ENCODE data around the genes VWA5B2 and MAGEF1.

GRCh38 chr3:184183250-184184408, 2.4 kb upstream of the ABCF3 start:
- PRO-cap, result no peak

DNA sequence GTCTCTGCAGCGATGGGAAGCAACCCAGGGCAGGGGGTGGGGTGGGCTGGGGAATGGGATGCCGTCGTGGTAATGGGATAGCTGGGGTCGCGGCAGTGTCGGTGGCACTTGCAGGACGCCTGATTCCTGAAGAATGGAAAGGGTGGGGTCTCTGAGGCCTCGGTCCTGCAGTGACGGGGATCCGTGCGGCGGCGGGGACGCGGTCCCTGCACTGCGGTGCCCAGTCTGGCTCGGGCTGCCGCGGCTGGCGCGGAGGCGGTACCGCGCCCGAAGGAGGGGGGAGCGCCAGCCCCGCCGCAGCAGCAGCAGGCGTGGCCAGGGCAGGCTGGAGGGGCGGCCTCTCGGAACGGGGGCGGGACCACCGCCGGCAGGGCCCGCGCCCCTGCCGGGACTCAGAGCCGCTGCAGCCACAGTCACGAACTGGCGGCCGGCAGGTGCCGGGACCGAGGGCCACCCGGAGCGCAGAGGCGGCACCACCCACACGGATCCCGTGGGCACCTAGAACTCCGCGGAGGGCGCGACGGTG, at the start of gene VWA5B2:
TSS of gene VWA5B2 (plus strand) at position 395 of the 526 bp plus-strand sequence.
- PRO-cap, result bidirectional peak, plus-strand start at position 395 of the sequence, minus-strand start at position 213 of the sequence

DNA sequence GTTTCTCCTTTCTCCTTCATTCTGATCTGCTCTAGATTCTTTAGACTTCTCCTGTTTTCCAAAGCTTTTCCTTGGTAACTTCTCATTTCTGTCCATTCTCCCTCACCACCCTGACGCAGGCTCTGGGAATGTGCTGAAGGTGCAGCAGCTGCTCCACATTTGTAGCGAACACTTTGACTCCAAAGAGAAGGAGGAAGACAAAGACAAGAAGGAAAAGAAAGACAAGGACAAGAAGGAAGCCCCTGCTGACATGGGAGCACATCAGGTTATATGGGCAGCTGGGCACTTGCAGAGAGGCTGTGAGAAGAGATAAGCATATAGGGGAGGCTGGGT, 7.2 kb downstream of the PSMD2 start:
- PRO-cap, result no peak

- PRO-cap, result no peak
These were observed 3.1 kb downstream of the EIF4G1 start for GRCh38 chr3:184317610-184317871.

GRCh38 chr3:184346369-184347124, 9.1 kb downstream of the FAM131A start:
- PRO-cap, result no peak

DNA sequence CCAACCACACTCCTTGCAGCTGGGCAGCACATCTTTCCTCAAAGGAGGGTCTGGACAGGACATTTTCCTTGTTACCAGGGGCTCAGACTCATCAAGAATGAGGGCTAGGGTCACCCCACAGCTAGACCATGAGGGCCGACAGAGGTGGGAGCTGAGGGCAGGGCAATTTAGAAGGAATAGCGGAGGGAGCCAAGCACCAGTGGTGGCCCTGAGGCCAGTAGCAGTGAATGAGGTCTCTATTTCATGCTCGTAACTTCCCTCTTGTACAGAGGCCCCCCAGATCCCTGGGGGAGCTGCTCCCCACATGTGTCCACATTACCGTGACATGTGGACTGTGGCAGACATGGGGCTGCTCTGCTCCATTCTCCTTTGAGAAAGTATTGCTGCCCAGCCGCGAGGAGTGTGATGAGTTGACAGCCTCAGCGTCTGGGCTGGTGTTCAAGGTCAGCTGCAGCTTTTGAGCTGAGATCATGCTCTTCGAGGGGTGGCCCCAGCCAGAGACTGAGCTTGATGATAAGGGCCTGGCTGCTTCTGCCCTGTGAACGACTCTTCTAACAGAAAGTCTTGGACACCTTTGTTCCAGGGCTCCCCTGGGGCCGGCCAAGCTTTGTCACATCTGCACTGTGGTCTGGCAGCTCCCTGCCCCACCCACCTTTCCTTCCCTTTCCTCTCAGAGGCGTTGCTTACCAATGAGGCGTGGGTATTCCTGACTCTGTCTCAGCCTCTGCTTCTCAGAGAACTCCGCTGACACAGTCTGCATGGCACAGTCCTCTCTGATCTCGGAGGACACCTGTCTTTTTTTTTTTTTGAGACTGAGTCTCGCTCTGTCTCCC, 86.5 kb downstream of the CHRD start:
- PRO-cap, result no peak

GRCh38 chr3:184525268-184526412, 35.9 kb upstream of the EPHB3 start:
- PRO-cap, result bidirectional peak, plus-strand start at chr3:184525517, minus-strand start at chr3:184525524

- PRO-cap, result no peak
These were observed 14.5 kb upstream of the EPHB3 start for GRCh38 chr3:184546987-184547641.

- PRO-cap, result unidirectional peak, minus-strand start at chr3:184549951; unidirectional peak, minus-strand start at chr3:184549989
These were observed 11.8 kb upstream of the EPHB3 start for GRCh38 chr3:184549732-184550258.

DNA sequence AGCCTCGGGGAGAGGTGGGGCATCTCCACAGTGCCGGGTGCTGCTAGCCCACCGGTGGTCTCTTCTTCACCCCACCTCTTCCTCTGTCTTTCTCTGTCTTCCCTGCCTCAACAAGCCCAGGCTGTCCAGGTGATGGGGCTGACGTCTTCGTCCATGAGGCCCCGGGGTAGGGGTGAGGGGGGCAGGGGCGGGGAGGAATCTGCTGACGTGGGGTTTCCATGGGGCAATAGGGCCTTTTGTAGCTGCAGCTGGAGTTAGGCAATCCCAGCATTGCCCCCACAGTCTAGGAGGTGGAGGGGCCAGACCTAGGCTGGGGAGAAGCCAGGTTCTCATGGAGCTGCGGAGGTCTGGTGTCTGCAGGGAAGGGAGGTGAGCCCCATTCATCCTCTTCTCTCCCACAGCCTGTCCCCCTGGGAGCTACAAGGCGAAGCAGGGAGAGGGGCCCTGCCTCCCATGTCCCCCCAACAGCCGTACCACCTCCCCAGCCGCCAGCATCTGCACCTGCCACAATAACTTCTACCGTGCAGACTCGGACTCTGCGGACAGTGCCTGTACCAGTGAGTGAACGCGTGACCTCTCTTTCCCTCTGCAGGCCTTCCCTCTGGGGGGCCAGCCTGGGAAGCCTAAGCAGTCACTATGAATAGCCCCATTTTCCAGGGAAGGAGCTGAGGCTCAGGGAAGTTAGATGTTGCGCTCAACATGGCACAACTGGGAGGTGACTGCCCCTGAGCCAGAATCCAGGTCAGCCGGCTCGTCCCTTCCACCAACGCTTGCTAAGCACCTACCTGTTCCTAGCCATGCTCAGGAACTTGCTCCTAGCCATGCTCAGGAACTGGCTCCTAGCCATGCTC, 14.1 kb downstream of the EPHB3 start:
- PRO-cap, result no peak

DNA sequence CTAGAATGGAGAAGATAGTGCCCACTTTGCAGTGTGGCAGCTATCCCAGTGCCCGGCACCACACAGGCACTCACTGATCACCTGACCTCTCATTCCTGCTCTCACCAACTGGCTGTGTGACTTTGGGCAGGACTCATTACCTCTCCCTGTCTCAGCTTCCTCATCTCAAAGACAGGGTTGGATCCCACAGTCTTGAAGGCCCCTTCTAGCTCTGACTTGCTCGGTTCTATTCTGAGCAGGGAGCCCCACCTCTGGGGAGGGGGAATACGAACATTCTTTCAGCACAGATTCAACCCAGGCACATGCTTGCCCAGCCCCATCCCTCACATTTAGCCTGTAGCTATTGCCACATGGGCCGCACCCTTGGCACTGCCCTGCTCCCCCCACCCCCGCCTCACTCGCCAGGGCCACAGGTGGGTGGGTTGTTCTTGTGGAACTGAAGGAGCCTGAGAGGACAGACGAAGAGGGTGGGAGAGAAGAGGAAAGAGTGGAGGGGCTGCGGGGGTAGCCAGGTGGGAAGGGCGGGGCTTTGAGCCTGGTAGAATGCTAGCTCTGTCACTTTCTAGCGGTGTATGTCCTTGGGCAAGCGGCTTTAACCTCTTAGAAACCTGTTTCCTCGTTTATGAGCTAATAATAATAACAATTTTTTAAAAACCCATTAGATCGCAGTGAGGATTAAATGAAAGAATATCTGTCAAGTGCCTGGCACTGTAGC, 39.4 kb downstream of the EPHB3 start:
- PRO-cap, result no peak

DNA sequence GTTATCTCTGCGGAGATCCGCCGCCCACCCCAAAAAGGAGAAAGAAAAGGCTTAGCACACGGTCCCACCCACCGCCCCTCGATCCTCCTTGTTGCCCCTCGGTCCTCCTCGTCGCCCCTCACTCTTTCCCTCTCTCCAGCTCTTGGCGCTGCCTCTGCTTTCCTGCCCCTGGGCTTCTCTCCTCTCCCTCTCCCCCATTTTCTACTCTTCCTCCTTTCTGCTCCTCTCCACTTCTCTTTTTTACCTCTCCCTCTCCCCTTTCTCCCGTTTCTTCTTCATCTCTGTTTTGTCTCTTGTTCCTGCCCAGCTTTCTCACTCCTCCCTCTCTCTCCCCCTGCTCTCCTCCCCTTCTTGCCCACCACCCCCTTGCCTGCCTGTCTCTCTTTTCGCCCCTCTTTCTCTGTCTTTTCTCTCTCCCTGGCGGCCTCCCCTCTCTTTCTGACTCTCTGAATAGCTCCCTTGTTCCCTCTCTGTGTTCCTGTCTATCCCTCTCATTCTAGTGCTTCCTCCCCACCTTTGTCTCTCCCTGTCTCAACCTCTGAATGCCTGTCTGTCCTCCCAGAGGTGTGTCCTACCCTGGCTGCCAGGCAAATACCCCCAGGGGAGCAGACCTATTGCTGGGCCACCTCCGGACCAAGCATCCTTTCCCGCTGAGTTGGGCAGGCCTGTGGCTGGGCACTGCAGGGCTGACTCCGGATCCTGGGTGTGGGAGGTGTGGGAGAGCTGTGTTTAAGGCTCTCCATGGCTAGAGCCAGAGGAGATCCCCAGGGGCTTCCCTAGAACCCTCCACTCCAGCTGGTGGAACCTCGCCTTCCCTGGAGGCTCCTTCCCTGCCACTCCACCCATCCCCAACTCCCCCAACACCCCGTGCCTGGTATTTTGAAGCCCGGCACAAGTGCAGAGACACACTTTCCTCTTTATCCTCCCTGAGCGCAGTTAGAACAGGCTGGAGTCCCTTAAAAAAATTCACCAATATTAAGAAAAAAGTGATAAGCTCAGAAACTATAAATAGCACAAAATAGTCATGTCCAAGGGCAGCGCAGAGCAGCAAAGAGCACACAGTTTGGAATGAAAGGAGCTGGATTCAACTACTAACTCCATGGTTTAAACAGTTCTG, 41.1 kb downstream of the EPHB3 start:
- PRO-cap, result no peak

- PRO-cap, result no peak
These were observed 55.5 kb downstream of the MAGEF1 start for GRCh38 chr3:184656455-184656665.

DNA sequence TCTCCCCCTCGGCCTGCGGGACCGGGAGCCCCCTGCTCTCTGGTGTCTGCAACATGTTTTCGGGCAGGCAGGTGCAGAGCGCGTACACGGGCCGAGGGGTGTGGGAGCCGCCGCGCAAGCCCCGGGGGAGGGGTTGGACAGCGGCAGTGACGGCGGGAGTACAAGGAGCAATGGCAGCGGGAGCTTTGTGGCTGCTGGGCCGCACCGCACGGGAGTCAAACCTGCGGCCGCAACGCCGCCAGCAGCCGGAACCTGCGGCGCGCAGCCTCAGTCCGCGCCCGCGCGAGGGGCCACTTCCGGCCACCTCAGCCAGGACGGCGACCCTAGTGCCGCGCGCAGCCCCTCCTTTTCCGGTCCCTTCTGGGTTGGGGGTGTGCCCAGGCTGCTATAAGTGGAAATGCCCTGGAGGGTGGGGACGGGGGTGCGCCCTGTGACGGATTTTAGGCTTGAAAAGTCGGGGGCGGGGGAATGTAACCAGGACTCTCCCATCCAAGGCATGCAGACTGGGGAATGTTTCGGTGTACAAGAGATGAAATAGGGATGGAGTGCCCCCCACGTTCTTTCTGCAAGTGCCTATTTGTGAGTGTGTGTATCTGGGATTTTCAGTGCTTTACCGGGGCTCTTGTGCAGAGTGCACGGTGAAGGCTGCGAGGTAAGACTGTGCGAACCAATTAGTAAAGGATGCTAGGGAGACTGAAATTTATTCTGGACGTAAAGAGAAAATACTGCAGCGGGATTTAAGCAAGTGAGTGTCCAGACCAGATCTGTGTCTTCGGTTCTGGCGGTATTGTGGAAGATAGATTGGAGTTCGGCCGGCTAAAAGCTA, at the start of gene MAGEF1:
TSS of gene MAGEF1 (minus strand) at position 298 of the 826 bp plus-strand sequence.
- PRO-cap, result bidirectional peak, plus-strand start at position 501 of the sequence, minus-strand start at position 223 of the sequence

GRCh38 chr3:184756792-184757968, 45.3 kb upstream of the MAGEF1 start:
- PRO-cap, result no peak

- PRO-cap, result no peak
These were observed 70.2 kb downstream of the SENP2 start for GRCh38 chr3:185656164-185656889.

DNA sequence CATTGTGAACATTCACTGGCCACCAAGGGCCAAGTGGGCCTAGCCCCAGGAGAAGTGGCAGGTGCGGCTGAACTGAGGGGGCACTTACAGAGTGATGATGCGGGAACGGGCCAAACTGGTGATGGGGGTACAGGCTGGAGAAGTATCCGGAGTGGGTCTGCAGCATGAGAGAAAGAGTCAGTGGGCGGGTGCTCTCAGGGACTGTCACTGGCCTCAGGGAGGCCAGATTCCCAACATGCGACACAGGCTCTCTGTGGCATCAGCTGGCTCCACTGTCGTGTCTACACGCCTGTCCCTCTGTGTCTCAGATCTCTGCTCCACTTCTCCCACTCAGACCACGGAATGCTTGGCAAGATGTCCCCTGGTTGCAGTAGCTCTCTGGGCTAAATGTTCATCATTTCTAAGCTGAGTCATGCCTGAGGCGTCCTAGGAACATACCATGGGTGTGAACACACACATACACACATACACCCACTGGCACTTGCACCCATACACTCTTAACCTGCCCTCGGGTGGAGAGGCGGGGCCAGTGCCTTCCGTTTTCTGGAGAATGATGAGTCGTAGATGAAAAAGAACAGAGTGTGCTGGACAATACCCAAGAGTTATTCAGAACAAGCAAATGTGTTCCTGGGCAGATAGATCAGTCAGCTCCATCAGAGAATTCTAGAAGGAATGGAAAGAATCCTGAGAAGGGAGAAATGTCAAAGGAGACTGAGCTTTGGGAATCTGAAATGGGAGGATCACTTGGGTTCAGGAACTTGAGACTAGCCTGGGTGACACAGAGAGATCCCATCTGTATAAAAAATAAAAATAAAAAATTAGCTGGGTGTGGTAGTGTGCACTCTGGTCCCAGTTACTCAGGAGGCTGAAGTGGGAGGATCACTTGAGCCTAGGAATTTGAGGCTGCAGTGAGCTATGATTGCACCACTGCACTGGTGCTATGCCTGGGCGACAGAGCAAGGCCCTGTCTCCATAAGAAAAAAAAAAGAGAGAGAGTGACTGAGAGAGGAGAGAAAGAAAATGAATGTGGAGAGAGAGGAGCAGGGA, 72.5 kb downstream of the SENP2 start:
- PRO-cap, result no peak

DNA sequence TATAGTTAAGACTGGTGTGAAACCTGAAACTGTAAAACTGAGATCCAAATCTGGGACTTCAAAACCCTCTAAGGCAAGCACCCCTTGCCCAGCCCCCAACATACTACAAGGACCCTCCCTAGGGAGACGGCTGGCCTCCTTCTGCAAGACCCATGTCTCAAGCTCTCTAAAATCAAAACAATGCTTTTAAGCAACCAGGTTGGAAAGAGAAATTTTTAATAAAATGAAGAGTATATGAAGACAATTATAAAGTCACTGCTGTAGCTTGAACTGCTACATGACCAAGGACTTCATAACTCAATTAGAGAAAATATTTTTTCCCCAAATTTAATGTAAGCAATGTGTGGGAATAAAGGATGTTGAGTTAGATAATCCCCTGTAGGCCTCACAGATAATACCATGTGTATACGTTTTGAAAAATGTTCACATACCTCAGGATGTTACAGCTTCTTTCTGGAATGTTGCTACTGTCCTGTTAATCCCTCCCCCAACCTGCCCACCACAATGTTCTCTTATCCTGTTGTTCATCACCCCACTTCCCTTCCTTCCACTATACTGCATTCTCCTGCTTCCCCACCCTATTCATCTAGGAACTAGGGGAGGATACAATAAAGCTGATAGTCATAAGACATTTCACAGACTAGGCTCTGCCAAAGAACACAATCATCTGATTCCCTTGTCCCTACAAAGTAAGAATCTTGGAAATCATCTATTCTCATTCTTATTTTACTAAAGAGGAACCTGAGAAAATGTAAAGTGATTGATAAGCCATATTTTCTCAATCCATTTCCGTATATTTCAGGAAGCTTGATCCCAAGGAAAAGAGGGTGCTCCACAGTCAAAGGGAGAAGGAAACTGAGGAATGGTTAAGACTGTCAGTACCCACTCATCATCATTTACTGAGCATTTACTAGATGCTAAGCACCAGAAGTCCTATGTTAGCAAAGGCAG, 92.1 kb downstream of the IGF2BP2 start:
- PRO-cap, result no peak

DNA sequence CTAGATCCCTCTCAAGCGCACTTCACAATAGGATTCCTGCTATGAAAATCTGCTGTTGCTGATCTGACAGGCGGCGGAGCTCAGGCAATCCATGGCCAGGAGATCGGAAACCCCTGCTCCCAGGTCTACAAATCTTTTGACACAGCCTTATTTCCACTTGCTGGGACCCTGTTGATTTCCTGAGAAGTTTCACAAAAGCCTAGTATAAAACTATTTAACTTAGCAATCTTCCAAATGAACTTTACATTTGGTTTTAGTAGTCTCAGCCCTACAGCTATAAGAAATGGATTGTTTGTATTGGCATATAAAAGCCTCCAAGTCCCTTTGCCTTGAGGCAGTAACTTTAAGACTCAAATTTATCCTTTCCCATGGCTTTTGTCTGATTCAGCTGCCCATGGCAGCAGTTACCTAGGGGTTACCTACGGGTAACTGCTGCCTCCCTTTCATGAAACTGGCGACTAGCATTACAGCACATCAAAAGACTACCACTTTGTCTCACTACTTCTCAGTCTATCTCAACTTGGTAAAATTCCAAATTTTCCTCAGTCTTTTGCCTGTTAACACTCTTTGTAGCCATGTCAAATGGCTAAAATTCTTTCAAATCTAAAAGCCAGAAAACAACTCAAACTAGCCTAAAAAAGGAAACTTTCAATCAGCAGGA, 22.6 kb downstream of the TRA2B start:
- PRO-cap, result no peak

DNA sequence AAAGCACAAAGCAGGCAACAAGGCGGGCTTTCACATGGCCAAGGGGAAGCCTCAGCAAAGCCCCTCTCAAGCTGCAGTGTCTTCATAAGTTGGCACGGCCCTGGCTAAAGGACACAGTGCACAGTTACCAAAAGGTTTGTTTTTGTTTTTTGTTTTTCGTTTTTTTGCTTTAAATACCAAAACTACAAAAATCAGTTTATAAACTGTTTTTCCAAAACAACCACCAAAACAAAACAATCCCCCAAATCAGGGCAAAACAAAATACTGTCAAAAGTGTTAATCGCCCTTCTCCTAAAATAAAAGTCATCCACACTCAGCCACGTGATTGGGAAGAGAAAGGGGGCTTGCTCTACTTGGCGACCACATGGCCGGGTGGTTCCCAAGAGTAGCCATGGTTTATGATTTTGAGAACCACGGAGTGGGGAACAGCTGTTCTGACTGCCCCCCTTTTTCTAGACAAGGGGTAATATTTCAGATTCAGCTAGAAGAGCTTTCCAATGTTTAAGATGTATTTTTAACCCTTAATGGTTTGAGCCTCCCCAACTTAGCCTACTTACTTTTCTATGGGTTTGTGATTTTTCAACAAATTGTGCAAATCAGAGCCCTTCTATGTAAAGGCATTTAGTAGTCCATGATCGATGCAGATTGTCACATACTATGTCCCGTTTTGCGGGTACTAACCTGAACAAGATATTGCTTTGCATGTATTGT, 61.1 kb downstream of the ETV5 start:
- PRO-cap, result no peak

Measured in neural crest cell (in vitro differentiated cells).